ENCODE measurements around a stretch of chr5.

DNA sequence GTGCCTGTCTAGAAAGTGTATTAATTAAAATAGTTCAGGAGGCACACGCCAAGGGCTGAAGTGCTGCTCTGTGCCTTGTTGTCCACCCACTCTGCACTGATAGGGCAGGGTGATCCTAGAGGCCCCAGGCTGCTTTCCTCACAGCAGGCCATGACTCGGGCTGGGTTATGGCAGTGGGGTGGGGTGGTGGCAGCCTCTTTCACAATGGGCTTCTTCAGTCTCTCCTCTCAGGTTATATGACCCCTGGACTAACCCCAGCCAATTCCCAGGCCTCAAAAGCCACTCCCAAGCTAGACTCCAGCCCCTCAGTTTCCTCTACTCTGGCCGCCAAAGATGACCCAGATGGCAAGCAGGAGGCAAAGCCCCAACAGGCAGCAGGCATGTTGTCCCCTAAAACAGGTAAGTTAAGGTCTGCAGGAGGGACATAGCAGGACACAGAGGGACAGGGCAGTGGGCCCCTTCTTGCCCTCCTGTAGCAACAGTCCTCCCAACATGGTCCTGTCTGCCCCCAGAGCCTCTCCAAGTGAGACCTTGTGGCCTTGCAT lies 19.5 kb downstream of the CD74 start:
- RRBS: no CpG with 5 or more reads among the region's 3 CpGs

GRCh38 chr5:150400466-150401460 lies 11.9 kb downstream of the CD74 start:
- RRBS: no CpG with 5 or more reads among the region's 11 CpGs

- RRBS: no CpG with 5 or more reads among the region's 15 CpGs
These were observed 2.8 kb downstream of the CD74 start for GRCh38 chr5:150409672-150410461.

GRCh38 chr5:150457102-150457463 lies 7.5 kb upstream of the RPS14 start:
- RRBS: no CpG with 5 or more reads among the region's 5 CpGs

- RRBS: 98% methylated on average over 1 of the region's 15 CpGs
These were observed 15.0 kb upstream of the RPS14 start for GRCh38 chr5:150464386-150465123.

DNA sequence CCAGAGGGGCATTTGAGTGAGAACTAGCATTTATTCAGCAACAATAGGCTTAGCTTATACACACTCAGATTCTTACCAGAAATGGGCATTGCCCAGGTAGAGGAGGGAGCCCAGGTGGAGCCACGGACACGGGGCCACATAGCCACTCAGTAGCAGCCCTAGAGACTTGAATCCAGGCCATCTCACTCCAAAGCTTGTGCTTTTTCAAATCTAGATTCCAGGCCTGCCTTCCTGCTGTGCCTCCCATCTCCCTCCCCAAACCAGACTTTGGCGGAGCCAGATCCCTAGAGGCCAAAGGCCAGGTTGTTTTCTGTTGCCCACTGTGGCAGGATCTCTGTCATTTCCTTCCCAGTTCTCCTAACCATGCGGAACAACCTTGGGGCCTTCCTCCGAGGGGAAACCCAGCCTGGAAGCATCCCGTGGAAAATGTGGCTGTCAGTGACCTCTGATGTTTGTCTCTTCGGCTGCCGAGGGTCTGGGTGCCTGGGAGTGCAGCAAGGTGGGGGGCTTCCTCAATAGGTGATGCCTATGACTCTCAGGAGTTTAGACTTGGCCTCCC lies 16.4 kb upstream of the RPS14 start:
- RRBS: no CpG with 5 or more reads among the region's 8 CpGs

DNA sequence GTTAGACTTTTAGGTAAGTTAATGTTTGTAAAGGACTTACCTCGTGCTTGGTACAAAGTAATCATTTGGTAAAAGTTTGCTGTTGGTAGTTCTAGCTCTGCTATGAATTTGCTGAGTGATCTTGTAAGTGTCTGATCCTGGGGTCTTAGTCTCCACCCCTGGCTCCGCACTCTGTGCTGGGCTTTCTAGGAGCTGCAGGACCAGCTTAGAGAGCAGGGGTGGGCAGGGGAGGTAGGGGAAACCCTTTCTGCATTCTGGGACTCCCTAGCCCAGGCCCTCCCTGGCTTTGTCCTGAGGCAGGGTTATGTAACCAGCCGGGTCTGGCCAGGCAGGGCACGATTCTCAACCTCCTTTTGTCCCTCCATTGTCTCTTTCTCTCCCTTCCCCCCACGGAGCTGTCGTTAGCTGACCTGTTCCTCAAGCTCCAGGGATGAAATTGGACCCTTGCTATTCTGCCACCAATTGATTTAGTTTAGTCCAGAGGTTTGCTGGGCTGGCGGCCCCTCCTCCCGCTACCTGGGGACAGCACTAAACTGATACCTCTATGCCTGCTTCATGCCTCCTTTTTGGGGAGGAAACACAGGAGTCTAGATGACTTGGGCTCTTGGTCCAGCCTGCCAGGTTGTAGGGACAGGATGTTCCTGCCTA lies 9.5 kb upstream of the NDST1 start:
- RRBS: no CpG with 5 or more reads among the region's 8 CpGs

DNA sequence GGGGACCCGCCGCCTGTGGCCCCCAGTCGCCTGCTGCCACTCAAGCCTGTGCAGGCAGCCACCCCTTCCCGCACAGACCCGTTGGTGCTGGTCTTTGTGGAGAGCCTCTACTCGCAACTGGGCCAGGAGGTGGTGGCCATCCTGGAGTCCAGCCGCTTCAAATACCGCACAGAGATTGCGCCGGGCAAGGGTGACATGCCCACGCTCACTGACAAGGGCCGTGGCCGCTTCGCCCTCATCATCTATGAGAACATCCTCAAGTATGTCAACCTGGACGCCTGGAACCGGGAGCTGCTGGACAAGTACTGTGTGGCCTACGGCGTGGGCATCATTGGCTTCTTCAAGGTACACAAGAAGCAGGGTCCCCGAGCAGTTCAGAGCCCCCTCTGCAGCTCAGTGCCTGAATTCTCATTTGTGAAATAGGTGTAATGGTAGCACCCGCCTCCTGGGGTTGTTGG lies 13.5 kb downstream of the NDST1 start:
- RRBS: 97% methylated on average over 4 of the region's 20 CpGs

GRCh38 chr5:150534816-150535357 lies 27.0 kb downstream of the NDST1 start:
- RRBS: no CpG with 5 or more reads among the region's 9 CpGs

DNA sequence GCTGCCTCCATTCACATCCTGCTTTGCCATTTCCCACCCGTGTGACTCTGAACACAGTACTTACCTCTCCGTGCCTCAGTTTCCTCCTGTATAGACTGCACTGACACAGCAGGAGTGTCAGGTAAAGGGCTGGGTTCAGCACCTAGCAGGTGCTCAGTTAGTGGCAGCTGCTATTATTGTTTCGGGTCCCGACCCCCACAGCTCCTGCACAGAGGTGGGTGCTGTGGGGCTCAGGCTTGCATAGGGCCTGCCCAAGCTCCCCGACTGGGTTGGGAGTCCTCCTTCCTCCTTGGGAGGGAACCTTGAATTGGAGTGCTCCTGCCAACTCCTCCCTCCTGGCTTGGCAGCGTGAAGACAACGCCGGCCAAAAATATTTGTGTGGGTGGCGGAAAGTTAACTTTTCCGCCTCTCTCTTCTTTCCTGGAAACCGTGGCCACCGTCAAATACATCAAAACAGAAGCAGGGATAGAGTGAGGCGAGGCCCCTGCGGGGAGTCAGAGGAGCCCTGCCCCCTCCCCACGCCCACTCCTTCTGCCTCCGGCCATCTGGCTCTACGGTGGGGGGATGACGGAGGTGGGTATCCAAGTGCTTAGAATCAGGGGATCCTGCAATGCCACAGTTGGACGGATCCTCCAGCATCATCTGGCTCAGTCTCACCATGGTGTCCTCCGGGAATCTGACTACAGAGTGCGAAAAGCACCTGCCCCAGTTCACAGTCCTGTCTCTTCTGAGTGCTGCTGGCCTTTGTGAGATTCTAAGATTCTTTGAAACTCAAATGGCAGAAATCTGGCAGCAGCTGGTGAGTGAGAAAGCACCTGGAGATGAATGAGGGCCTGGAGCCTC lies 25.3 kb upstream of the SYNPO start:
- RRBS: 58% methylated on average over 4 of the region's 21 CpGs

- RRBS: 89% methylated on average over 6 of the region's 25 CpGs
These were observed 20.9 kb upstream of the SYNPO start for GRCh38 chr5:150619323-150620201.

- RRBS: 9% methylated on average over 12 of the region's 61 CpGs
These were observed 16.0 kb upstream of the SYNPO start for GRCh38 chr5:150624308-150624980.

DNA sequence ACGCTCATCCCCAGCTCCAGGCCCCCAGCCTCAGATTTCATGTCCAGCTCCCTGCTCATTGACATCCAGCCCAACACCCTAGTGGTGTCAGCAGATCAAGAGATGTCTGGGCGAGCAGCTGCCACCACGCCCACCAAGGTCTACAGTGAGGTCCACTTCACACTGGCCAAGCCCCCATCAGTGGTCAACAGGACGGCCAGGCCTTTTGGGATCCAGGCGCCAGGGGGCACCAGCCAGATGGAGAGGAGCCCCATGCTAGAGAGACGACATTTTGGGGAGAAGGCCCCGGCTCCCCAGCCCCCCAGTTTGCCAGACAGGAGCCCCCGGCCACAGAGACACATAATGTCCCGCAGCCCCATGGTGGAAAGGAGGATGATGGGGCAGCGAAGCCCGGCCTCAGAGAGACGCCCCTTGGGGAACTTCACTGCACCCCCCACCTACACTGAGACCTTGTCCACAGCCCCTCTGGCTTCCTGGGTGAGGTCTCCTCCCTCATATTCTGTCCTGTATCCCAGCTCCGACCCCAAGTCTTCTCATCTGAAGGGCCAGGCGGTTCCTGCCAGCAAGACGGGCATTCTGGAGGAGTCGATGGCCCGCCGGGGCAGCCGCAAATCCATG lies 8.4 kb downstream of the SYNPO start:
- RRBS: 100% methylated on average over 1 of the region's 19 CpGs

- RRBS: 2% methylated on average over 16 of the region's 40 CpGs
These were observed 476 bp downstream of the RBM22 start for GRCh38 chr5:150700271-150700901.

DNA sequence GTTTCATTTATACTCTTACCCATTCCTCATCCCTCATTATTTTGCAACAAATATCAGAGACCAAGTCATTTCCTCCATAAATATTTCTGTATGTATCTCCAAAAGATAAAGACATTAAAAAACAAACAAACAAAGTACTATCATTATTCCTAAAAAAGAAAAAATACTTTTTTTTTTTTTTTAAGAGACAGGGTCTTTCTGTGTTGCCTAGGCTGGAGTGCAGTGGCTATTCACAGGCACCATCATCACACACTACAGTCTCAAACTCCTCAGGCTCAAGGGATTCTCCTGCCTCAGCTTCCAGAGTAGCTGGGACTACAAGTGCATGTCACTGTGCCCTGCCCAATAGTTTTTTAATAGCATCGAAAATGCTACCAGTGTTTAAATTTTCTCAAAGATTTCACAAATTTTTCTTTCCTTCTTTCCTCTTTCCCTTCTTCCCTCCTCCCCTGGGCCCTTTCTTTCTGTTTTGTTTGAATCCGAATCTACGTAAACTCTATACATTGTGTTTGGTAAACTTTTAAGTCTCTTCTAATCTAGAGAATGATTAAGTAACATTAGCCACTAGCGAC lies 28.7 kb upstream of the RBM22 start:
- RRBS: no CpG with 5 or more reads among the region's 4 CpGs

GRCh38 chr5:150946218-150946682 lies 41.5 kb upstream of the ZNF300 start:
- RRBS: no CpG with 5 or more reads among the region's 27 CpGs

- RRBS: no CpG with 5 or more reads among the region's 5 CpGs
These were observed 3.7 kb upstream of the GPX3 start for GRCh38 chr5:151016658-151017127.

GRCh38 chr5:151029450-151029966 lies 9.1 kb downstream of the GPX3 start:
- RRBS: no CpG with 5 or more reads among the region's 5 CpGs

DNA sequence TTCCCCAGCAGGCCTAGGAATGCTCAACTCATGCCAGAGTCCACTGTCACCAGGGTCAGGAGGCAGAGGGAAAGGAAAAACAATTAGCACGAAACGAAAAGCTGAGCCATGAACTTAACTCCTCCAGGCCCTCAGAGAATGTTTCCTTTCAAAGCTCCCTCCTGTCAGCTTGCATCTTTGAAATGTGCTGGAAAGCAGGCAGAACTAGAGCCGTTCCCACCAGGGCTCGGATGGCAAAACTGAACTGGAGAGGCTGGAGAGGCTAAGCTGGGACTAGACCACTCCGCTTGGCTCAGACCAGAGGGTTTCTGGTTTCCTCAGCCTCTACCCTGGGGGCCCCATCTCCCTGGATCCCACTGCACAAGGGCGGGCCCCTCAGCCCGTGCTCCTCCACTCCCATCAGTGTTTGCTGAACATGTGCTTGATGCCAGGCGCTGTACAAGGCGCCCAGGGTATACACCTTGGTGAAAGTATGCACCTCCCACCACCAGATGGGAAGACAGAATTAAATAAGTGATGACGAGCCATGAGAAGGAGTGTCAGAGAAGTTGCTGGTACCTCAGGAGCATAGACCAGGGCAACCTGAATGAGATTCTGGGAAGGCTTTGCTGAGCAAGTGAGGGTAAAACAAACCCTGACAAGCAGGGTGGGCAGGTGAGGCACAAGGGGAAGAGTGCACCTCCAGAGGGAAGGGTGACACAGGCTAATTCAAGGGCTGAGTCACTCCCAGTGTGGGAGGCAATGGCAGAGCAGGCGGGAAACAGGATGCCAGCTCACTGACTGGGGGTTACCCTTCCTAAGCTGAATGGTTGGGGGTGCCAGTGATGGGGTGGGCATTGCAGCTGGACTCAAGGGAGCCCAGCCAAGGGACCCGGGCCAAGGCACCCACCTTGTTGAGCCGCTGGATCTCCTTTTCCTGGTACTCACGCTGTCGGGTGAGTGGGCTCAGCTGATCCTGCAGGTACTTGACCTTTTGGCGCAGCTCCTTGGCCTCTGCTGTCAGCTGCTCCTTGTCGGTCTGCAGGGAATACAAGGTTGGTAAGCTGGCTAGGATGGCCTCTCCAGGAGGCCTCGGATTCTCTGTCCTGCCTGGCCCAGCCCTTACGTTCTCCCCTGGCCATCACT lies 18.2 kb downstream of the GPX3 start:
- RRBS: no CpG with 5 or more reads among the region's 19 CpGs

DNA sequence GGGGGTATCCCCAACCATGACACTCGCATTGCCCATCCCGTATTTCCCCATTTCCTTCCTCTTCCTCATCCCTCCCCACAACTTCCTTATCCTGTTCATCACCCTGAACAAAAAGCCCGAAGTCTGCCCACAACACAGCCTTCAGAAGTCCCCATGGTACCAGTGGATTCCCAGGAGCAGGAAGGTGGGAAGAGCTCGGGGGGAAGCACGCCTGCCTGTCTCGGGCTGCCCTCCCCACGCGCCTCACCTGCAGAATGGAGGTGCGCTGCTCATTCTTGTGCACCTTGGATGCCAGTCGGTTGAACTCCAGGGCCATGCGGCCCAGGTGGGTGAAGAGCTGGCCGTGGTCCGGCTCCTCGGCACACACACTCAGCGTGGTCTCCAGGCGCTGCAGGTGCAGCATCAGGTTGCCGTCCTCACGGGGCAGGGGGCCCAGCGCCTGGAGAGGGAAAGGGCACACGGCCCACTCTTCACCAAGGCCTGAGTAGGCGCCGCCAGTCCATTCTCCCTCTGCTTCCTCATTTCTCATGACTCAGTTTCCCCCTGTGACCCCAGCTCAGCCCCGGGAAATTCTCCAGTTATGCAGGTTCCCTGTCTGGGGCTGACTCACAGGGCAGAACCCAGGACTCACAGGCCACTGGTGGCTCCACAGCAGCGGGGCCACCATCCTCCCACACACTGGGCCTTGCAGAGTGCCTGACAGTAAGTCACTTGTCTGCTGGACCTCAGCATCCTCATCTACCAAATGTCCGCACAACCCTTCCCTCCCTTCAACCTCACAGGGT lies 24.1 kb downstream of the TNIP1 start:
- RRBS: no CpG with 5 or more reads among the region's 25 CpGs

All from HTR-8/SVneo (cell line).